Left common carotid artery plus branches (tissue), 1 donor: ENCODE data around the gene CCDC81.

DNA sequence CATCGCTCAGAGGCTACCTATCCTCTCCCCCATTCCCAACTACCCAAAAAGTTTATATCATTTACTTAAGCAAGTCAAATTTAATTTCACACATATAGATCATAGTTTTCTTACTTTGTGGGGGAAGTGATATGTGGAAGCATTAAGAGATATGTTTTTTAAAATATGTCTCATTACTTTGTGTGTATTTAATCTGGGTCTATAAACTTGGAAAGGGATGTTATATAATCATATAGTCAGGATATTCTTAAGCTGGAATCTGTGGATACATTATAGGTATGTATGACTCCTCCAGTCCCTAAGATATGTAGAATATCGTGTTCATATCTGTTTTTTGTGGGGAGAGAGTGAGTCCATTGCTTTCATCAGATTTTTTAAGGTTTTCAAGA lies 22.5 kb downstream of the DDIAS start:
- PRO-cap = no peak

DNA sequence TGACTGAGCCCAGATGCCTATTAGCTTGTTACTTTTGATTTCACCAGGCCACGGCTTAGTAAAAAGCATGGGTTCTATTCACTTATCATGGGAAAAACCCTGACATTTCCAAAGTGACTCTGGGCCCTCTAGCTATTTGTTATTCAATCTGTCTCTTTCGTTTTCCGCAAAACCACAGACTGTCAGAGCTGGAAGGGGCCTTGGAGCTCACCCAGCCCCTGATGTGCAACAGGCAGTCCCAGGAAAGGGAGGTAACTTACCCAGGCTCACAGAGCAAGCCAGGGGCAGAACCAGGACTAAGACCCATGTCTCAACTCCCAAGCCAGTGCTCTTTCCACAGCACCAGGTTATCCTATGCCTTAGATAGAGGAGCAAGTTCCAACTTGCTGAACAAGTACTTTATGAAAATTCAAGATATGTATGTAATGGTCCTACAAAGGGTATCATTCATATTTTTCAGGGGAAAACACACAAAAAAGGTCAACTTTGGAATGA lies 75.6 kb downstream of the RAB30 start:
- PRO-cap = no peak

DNA sequence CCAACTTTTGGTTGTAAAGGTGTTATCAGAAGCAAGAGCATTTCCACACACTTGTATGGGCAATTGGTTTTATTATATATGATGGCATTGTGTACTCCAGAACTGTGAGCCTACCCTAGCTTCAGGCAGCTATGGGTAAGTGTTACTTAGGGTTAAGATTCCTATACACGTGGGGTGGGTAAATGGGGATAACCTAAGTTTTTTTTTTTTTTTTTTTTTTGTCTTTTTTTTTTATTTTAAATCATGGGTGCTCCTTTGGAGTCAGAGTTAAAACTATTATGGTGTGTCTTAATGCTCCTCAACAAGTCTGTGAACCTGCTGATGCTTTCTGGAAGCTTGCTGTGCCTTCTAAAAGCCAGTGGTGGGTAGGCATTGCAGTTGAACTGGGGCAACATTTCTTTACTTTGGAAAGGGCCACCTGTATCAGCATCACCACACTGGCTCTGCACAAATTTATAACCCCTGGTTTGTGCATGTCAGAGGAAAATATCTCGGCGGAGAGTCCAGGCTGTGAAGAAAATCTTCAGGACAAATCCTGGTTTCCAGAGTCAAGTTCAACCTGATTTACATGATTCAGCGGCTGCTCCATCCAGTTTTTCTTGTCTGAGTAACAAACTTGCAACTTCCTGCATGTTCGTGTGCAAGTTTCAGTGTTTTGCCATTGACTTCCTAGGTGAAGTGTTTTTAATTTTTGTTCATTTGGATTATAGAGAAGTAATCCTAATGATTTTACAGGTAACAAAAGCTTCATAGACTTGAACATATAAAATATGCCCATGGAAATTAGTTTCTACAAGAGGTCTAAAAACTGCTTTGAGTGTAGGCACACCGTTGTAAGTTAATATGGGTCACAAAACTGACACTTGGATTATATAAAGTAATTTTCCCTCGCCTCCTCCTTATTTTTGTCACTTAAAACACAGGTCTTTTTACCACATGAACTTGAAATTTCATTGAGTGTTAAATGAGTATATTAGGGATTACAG lies 3.5 kb downstream of the PCF11 start:
- PRO-cap = no peak

- PRO-cap = no peak
Observed at GRCh38 chr11:83167260-83168071, 10.5 kb downstream of the PCF11 start.

- PRO-cap = no peak
Observed at GRCh38 chr11:83176831-83177417, 16.6 kb upstream of the ANKRD42 start.

DNA sequence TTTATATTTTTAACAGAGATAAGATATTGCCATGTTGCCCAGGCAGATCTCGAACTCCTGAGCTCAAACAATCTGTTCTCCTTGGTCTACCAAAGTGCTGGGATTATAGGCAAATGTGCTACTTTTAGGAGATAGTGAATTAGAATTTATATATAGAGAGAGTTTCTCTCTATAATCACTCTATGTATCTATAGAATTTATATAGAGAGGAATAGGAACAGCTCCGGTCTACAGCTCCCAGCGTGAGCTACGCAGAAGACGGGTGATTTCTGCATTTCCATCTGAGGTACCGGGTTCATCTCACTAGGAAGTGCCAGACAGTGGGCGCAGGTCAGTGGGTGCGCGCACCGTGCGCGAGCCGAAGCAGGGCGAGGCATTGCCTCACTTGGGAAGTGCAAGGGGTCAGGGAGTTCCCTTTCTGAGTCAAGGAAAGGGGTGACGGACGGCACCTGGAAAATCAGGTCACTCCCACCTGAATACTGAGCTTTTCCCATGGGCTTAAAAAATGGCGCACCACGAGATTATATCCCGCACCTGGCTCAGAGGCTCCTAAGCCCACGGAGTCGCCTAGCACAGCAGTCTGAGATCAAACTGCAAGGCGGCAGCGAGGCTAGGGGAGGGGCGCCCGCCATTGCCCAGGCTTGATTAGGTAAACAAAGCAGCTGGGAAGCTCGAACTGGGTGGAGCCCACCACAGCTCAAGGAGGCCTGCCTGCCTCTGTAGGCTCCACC lies 301.4 kb upstream of the CCDC90B start:
- PRO-cap = no peak

DNA sequence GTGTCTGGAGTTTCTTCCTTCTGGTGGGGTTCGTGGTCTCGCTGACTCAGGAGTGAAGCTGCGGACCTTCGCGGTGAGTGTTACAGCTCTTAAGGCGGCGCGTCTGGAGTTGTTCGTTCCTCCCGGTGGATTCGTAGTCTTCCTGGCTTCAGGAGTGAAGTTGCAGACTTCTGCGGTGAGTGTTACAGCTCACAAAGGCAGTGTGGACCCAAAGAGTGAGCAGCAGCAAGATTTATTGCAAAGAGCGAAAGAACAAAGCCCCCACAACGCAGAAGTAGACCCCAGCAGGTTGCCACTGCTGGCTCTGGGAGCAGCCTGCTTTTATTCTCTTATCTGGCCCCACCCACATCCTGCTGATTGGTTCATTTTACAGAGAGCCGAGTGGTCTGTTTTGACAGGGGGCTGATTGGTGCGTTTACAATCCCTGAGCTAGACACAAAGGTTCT lies 1021.7 kb upstream of the CCDC90B start:
- PRO-cap = no peak

DNA sequence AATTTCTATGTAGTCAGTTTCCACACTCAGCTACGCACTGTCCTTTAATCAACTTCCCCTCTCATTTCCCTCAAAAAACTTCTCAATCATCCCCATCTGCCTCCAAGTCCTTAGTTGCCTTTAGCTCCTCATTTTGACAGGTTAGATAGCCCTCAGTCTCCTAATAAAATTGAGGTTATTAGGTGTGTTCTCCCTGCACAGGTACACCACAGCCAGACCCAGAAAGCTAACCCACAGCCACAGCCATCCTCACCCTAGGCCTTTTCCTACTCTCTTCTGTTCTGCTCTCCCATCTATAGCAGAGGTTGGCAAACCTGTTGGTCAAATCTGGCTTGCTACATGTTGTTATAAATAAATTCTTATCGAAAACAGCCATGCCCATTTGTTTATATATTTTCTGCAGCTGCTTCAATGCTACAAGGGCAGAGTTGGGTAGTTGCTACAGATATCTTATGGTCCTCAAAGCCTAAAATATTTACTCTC lies 610.5 kb downstream of the DLG2 start:
- PRO-cap = no peak

GRCh38 chr11:85483794-85484202 lies 143.3 kb downstream of the DLG2 start:
- PRO-cap = no peak

DNA sequence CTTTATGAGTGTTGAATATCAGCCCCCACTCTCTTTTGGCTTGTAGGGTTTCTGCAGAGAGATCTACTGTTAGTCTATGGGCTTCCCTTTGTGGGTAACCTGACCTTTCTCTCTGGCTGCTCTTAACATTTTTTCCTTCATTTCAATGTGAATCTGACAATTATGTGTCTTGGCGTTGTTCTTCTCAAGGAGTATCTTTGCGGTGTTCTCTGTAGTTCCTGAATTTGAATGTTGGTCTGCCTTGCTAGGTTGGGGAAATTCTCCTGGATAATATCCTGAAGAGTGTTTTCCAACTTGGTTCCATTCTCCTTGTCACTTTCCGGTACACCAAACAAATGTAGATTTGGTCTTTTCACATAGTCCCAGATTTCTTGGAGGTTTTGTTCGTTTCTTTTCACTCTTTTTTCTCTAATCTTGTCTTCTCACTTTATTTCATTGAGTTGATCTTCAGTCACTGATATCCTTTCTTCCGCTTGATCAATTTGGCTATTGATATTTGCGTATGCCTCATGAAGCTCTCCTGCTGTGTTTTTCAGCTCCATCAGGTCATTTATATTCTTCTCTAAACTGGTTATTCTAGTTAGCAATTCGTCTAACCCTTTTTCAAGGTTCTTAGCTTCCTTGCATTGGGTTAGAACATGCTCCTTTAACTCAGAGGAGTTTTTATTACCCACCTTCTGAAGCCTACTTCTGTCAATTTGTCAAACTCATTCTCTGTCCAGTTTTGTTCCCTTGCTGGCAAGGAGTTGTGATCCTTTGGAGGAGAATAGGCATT lies 79.7 kb downstream of the DLG2 start:
- PRO-cap = no peak

DNA sequence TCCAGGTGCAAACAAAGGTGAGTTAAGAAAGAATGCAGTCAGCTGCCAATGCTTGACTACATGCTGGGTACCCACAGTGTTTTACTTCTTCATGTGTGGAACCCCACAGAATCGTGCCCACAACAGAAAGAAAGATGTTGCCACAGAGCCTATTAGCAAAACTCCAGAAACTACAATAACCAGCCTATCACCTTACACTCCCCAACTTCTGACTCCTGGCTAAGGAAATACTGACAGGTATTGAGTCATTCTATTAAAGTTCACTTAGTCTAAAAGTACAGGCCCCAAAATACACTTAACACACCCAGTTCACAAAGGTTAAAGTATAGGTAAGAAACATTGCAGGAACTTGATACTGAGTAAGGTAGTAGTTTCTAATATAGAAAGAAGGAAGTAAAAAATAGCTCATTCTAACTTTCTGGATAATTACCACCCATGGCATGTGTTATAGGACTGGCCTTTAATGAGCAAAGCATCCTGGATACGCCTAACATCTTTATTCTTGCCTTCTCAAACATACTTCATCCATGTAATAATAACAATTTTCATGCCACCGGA lies 57.0 kb upstream of the CCDC89 start:
- PRO-cap = no peak

DNA sequence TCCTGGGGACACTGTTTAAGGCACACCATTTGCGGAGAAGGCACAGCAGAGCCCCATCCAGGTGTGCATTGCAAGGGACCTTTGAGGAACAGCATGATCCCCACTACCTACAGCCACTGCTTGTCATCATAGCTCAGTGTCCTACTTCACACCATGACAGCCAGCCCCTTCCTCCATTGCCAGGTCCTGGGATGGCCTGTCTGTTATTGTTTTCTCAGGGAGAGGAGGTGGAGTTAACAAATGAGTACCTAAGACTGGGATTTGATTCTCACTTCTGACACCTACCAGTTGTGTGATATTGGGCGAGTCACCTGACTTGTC lies 54.8 kb downstream of the SYTL2 start:
- PRO-cap = no peak

- PRO-cap = no peak
Observed at GRCh38 chr11:85952716-85953598, 97.8 kb downstream of the CCDC83 start.

- PRO-cap = no peak
Observed at GRCh38 chr11:85970719-85971597, 97.9 kb downstream of the PICALM start.

- PRO-cap = no peak
Observed at GRCh38 chr11:85971664-85972462, 97.0 kb downstream of the PICALM start.

DNA sequence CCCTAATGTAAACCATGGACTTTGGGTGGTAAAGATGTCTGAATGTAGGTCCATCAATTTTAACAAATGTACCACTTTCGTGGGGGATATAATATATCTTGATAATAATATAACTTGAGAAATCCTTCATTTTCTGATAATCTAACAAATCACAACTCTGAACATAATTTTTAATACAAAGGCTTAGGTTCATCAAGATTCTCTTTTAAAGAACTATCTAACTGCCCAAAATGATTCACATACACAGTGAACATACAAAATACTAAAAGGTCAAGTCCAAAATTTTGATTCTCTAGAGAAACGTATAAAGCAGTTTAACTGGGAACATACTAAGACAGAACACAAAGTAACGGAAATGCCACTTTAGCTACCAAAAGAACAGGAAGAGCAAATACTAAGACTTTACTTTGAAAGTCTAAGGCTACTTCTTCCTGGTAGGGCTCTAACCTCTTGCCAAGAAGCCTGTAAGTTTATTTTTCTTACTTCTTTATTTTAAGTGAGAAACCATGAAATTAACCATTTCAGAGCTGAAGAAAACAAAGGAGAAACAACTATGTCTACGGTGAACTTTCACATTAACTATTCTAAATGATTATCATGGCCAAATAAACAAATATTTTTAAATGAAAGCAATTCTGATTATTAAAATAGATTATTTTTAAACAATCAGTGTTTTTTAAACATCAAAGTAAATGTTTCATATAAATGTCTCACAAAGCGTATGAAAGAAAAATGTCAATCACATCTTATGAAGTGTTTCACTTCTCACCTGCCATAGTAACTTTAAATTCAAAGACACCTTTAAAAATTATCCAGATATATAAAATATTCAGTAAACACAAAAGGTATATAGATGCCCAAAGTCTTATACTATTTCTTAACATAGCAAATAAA lies 6.1 kb downstream of the PICALM start:
- PRO-cap = no peak

- PRO-cap = bidirectional peak, plus-strand start at chr11:86069363, minus-strand start at chr11:86068979
Observed at GRCh38 chr11:86069317-86070369, 759 bp upstream of the PICALM start.

DNA sequence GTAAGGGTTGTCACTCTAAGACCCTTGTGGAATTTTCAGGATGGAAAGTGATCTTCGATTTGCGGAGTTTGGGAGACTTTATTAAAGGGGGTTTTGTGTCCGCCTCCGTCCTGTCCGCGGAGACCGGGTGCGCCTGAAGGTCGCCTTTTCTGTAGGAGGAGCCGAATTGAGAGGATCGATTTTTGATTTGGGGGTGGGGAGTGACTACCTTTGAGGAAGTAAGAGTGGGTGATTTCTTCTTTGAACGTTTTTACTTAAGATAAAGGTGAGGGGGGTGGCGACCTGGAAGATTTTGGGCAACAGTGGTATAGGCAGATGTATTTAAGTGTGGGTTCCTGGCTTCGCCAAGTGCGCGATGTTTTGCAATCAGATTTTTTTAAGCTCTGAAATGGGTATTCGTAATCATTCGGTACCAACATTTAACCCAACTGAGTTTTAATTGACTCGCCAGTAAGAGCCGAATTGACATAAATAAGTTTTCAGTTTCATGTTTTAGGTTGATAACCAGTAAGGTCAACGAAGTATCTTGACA lies 1.3 kb downstream of the EED start:
- PRO-cap = no peak

DNA sequence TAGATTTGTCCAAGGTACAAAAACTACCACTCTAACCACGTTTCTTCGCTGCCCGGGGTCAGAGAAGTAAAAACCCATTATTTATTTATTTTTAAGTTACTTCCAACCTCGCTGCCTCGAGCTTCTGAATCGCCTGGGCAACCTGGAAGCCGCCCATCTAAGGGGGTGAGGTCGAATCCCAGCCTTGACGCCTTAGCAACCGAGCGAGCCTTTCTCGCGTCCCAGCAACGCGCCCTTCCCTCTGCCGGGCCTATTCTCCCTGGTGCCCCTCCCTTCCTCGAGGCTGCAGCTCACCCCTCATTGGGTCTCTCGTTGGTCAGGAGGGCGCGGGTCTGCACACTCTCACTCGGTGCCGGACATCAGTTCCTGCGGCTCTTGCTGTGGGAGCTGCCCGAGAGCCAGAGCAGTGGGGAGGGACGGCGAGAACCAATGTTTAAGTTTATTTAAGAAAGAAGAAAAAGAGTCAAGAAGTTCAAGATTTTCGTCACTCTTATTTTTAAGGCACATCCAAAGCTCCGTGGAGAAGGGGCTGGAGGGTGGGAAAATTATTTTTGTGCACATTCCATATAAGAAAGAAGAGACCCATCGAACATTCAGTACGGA lies at the start of gene CCDC81:
CCDC81 (plus strand) TSS at position 345 of the 603 bp plus-strand sequence.
- PRO-cap = no peak

DNA sequence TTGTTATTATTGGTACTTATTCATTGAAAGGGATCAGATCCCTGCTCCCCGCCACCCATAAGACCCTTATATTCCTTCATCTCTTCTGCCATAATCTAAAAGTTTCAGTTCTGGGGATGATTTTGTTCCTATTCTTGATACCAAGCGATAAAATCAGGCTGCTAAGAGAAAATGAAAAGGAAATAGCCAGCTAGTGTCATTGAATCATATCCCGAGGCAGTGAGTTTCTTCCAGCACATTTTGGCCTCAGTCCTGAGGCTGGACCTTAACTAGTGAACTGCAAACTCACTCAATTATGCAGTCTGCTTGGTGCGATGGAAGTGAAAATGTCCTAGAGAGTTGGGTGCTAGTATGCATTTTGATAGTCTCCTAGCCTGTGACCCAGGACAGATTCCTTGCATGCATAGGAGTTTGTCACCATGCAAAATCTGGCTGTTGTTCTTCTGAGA lies 102.8 kb downstream of the CCDC81 start:
- PRO-cap = no peak